BE2C (cell line): ENCODE data around the gene TLN2.

DNA sequence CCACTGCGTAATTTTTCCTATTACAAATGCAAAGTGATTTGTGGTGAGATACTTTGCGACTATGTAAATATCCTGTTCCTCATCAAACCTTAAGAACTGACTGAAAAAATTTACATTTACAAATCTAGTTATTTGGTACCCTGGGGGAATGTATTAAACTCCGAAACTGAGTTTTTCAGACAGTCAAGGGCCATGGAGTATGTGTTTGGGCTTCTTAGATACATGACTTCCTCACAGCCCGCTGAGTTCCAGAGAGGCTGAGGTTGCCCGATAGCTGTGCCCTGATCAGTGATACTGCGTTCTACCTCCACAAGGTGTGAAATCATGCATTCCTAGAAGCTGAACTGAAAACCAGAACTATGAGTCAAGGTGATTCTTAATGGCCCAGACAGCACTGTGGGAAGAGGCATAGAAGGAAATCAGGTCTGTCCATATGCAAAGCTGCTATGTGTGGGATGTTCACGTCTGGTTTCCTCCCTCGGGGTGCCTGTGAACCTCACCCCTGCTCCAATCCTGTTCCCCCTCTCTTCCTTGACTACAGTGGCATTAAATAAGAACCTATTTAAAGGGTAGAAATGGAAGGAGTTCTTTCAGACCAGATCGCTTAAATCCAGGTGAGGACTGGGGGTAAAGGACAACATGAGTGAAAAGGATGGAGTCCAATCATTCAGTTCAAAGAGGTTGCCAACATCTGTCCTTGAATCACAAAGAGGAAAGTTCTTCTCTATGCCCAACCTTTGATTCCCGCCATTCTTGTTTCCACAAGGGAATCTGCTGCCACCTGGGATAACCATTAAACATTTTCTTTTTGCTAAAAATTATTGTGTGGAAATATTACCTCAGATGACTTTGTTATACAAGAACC is 74.3 kb downstream of the MYO1E start:
- RRBS: no CpG with 5 or more reads among the region's 10 CpGs

GRCh38 chr15:59814301-59814838 is 125.2 kb upstream of the BNIP2 start:
- RRBS: no CpG with 5 or more reads among the region's 9 CpGs

GRCh38 chr15:60347815-60348200 is 50.0 kb downstream of the ANXA2 start:
- RRBS: no CpG with 5 or more reads among the region's 3 CpGs

- RRBS: no CpG with 5 or more reads among the region's 1 CpG
Observed at GRCh38 chr15:60528392-60529057, 49.6 kb upstream of the ICE2 start.

GRCh38 chr15:60570980-60571530 is 92.1 kb upstream of the ICE2 start:
- RRBS: no CpG with 5 or more reads among the region's 3 CpGs

GRCh38 chr15:60576035-60576476 is 97.1 kb upstream of the ICE2 start:
- RRBS: no CpG with 5 or more reads among the region's 2 CpGs

GRCh38 chr15:60592355-60593285 is 113.7 kb upstream of the ICE2 start:
- RRBS: 1% methylated on average over 42 of the region's 95 CpGs

DNA sequence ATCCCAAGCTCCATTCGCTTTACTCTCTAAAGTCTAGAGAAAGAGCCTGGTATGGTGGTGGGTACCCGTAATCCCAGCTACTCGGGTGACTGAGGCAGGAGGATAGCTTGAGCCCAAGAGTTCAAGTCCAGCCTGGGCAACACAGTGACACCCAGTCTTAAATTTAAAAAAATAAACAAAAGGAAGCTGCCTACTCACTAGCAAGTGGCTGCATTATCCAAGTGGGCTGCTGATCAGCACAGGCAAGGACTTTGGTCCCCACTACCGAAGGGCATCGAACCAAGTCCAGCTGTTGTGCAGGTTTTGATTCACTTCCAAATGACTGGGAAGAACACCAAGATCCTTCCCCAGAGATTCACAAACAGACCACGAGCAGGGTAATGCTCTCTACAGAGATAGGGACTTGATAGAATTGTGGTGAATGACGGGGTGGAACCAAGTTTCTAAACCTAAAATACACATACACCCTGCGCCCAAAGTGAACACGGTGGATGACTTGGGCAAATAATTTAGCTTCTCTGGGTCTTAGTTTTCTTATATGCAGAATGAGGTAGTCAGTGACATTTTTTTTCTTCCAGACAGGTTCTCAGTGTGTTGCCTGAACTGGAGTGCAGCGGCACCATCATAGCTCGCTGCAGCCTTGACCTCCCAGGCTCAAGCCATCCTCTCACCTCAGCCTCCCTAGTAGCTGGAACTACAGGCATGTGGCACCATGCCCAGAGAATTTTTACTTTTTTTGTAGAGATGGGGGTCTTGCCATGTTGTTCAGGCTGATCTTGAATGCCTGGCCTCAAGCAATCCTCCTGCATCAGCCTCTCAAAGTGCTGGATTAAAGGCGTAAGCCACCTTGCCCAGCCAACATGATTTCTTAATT is 203.7 kb upstream of the ICE2 start:
- RRBS: no CpG with 5 or more reads among the region's 12 CpGs

DNA sequence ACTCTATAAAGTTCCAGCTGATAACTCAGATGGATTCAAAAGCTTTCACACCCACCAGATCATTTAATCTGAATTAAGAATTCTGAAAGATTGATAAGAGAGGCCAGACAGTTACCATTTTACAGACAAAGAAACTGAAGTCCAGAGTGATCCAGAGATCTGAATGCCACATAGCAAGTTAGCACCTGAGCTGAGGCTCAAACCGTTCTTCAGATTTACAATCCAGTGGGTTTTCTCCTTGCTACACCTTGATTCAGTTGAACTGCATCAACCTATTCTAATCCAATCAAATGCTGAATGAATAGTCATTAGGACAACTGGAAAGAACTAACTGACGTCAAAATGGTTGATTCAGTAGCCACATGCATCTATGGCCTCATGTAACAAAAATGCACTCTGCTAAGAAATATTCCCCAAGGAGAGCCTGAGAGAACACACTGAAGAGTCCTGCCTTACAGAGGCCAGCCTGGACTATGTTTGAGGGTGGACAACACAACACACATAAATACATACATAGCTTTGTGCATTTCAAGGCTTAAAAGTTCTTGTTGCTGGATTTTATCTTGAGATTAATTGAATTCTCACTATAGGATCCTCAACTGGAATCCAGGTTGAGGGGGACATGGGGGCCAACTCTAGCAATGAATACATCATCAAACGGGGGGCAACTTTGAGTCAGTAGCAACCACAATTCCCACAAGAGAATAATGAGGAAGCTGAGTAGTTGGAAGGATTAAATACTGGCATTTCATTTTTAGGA is 280.0 kb upstream of the ICE2 start:
- RRBS: no CpG with 5 or more reads among the region's 3 CpGs

DNA sequence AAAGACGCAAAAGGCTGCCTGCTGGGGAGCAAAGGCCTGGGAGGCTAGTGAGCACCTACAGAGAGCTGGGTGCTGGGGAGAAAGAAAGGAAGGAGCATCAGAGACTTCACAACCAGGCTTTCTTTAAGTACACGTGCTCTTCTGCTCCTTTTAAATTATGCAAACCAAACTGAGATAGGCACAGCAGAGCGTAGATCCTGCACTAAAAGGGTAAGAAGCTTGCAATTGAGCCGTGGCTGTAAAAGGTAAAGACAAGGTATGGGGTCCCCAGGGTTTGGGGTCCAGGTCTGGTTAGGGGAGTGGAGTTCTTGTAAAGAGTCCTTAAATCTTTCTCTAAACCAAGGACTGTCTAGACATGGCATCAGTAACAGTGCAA is 297.5 kb upstream of the ICE2 start:
- RRBS: no CpG with 5 or more reads among the region's 4 CpGs

DNA sequence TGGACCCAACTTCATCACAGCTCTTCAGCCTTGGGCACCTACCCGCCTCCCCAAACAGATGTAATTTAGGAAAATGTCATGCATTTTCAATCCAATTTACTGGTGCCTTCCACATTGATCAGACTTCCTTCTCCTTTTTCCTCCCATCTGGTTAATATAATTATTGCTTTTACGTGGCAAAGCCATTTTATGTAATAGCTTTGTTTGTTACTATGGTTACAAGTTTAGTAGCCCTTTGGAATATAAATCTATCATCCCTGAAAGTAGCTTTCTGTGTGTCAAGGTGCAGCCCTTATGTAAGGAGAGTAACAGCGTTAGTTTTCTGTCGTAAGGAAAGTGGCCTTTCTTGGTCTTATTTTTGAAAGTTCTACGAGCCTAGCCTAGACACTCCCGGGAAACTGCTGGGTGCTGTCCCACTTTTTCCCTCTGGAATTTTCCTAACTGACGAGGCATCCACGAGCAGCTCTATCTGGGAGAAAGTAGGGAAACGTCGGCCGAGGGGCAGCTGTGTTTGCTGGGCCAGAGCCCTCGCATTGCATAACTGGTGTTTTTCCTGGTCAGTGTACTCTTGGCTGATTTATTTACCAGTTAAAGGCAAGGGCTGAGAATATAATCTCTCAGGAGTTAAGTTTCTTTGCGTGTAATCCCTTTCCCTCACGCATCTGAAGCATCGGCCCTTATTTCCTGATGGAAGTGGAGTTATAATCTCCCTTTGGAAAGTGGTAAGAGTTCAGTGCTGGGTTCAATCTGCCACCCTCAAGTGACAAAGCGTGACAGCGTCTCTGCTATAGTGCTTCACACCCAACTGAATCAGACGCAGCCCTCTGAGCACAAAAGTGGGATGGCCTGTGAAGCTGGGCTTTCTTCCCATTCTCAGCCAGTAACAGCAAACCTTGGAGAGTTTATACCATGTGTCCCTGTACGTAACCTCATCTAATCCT is 311.7 kb downstream of the RORA start:
- RRBS: no CpG with 5 or more reads among the region's 19 CpGs

DNA sequence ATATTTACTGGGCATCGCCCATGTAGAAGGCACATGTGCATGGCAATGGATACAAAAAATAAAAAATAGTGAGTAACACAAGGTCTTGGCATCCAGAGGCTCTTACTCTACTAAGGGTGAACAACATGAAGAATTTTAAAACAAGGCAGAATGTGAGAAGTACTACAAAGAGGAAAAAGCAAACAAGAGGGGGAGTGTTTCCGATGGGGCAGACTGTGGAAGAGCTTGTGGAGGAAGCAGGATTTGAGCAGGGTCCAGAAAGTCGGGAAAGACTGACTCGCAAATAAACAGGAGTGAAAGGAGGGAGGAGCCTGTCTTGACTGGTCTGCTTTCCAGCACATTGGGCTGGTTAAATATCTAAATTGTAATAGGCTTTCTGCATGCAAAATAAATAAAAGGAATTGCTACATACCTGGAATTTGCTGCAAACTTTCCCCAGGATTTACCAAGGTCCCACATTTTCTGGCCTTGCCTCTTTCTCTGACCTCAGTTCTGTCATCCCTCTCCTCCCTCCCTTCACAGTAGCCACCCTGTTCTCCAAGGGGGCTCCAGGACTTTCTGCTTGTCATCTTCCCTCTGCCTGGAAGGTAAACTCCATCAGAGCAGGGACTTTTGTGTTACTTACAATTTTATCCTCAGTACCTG is 132.1 kb downstream of the RORA start:
- RRBS: no CpG with 5 or more reads among the region's 4 CpGs

DNA sequence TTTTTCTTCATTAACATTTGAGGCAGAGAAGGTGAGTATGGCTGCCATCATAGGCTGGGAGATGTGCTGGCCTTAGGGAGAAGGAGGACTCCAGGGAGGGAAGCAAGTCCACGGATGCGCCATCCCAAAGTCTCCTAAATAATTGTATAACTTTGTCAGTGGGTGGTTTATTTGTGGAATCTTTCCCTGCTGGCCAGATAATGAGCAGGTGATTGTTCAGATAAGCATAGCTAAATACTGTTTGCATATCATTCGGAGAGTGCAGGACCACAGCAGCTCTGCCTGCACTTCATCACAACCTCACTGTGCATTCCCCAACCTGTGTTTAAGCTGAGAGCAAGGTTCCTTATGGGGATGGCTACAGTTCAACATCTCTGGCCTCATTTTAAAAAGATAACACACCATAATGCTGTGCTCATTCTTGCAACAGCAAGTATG is 271.8 kb upstream of the RORA start:
- RRBS: no CpG with 5 or more reads among the region's 3 CpGs

DNA sequence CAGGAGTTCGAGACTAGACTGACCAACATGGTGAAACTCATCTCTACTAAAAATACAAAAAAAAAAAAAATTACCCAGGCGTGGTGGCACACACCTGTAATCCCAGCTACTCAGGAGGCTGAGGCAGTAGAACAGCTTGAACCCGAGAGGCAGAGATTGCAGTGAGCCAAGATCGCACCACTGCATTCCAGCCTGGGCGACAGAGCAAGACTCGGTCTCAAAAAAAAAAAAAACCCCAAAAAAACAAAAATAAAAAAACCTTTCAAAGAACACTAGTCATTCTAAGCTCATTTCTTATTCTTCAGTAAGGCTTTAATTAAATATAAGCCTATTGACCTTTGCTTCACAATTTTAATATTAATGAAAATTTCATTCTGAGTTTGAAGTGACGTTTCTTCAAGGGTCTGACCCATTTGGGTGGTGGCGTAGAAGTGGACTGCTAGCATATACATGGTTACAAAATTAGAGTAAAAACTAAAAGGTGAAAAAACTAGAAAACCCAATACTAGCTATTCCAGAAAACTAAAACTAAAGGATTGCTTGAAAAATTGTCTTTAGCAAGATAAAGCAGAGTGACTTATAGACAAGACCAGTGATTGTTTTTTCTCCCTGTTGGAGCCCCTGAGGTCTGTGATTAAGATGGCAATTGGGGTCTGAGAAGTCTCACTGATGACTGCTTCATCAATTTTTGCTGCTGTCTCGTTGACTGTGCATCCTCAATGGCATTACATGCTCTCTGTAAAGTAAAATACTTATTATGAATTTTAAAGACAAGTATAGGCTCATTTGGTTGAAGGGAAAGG is 206.2 kb downstream of the VPS13C start:
- RRBS: no CpG with 5 or more reads among the region's 9 CpGs

- RRBS: 1% methylated on average over 5 of the region's 103 CpGs
Observed at GRCh38 chr15:62068079-62068900, 1.5 kb downstream of the C2CD4A start.

DNA sequence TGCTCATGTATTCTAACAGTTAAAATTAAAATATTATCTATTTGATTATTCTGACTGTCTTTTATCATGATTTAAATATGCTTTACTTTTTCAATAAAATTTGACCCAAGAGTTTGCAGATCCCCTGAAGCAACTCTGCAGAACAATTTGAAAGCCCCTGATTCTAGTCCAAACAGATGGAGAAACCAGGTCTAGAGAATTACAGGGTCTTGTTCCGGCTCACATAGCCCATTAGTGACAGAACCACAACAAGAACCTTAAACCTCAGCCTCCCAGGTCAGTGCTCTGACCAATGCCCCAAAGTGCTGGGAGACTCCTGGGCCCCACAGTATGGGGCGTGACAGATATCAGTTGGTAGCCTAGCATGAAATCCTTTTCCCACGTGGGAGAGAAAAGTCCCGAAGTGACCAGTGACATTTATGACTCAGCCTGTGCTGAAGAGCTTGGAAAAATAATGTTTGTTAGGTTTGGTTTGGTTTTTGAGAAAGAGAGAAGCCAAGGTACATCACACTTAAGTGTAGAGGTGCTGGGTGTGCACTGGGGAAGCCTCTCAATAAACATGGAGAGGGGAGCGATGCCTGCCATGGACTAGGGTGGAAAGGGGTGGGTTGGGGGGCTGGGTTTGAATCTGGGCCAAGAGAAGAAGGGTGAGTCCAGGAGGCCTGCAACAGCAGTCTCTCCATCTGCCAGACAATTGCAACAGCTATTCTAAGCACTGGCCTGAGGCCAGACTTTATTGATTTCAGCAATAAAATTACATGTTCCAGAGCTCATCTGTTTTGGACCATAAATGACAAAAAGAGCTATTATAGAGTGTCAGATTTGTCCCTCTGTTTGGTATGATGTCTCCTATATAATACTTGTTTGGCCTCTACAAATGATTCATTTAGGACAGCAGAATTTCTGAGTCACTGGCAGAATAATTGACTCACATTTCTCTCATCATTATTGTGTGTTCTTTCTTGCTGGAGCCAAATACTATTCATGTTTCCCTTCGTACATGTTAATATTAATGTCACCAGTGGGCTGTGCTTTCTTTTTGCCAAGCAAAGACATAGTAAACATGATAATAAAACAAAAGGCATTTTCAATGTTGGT is 43.4 kb downstream of the C2CD4A start:
- RRBS: no CpG with 5 or more reads among the region's 6 CpGs

- RRBS: 4% methylated on average over 3 of the region's 15 CpGs
Observed at GRCh38 chr15:62389630-62390242, 614 bp upstream of the TLN2 start.

- RRBS: under 1% methylated on average over 40 of the region's 59 CpGs
Observed at GRCh38 chr15:62390243-62390707, at the start of gene TLN2. TLN2 (plus strand) TSS chr15:62390550.

DNA sequence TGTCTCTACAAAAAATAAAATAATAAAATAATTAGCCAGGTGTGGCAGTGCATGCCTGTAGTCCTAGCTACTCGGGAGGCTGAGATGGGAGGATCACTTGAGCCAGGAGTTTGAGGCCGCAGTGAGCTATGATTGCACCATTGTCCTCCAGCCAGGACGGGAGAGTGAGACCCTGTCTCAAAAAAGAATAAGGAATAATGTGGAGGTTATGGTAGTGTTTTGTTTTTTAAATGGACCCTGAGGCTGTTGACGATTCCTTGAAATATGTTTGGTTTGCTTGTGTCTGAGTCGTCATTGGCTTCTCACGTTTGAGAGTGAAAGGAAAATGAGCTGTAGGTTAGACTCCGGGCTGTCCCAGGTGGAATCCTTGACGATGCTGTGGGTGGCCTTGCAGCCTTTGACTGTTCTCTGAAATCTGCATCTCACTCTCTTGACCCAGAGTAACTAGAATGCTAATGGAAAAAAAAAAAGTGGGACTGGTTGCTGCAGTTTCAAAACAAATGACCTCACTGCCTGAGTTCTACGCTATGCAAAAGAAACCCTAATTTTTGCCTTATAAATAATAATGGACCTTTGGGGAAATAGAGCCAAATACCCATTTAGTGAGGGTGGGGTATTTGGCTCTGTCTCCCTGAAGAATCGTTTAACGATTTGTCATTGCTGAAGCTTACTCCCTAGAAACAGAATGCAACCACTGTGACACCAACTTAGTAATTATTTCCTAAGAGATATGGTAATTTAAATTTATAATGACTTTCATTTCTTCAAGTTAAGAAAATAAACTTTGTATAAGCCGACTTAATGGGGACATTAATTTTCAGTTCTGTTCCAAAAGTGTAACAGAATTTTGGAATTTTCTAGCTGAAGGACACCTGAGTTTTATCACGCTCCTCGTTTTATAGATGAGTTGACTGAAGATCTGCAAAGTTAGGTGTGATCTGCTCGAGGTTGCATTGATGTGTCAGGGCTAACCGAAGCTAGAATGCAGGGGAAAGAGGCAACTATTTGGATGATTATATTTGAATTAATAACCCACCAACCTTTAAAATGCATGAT is 84.4 kb downstream of the TLN2 start:
- RRBS: no CpG with 5 or more reads among the region's 16 CpGs

- RRBS: no CpG with 5 or more reads among the region's 5 CpGs
Observed at GRCh38 chr15:62589535-62590040, 199.2 kb downstream of the TLN2 start.